Tongue (tissue), 2 donors: ENCODE measurements around a stretch of chr2.

- RAMPAGE, long total RNA: no peak
Observed at GRCh38 chr2:3455855-3456612, 63.3 kb downstream of the ADI1 start.

DNA sequence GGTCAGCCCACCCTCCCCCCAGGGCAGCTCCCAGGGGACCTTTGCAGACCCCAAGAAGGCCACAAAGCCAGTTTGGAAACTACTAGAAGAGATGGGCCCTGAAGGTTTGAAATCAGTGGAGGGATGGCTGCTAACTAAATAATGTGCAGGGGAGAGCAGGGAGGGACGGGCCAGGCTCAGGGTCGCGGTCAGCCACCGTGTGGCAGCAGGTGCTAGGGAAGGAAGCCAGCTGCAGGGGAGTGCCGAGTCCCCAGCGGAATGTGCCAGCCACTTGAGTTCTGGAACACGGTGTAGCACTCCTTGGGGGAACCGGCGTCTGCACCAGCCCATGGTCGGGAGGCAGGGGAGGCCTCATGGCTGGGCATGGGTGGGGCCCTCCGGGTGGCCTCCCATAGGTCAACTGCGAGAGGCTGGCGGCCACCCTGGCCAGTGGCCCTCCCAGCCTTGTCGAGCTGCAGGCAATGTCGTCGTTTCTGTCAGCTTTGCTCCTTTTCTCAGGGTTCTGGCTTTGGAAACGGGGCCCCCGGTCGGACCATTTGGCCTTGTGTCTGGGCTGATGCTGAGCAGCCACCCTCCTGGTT is 59.8 kb downstream of the ADI1 start:
- RAMPAGE, long total RNA: start-site peak on the plus strand centred at position 369 of the sequence, 163 bp wide, 18 and 10 reads in 2 replicates

DNA sequence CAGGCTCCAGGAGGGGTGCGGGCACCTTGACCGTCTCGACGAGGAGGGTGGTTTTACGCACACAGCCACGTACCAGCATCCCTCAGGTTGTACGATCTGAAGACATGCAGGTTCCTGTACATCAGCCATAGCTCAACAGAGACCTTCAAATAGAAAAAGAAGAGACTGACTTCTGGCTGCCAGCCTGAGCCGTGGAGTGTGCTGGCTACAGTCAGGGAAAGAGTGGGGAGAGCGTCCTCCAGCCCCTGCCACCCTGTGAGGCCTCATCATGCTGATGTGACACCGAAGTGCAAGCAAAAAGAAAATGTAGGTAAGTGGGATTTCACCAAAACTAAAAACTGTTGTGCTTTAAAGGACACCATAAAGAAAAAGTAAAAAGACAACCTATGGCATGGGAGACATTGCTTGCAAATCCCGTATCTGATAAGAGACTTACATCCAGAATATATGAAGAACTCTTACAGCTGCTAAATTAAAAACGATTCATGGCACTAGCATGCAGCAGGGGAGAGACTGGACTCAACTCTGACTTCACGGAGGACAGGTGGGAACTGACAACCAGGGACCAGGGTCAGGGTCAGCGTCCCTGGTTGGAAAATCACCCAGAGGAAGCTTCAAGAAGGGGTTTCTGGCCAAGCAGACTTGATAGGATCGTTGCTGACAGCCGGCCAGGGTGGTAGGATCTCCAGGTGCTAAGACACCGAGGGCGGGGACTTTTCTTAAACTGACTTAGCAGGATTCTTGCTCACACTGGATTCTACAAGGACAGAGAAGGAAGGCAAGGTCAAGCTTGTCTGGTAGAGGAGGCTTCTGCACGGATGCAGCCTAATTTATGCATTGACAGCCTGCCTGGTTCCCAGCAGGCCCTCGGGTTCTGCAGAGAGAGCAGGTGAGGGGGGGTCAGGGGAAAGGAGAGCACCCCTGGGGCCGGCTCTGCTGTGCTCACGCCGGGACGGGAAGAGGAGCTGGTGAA is 46.8 kb downstream of the ADI1 start:
- RAMPAGE, long total RNA: no peak

DNA sequence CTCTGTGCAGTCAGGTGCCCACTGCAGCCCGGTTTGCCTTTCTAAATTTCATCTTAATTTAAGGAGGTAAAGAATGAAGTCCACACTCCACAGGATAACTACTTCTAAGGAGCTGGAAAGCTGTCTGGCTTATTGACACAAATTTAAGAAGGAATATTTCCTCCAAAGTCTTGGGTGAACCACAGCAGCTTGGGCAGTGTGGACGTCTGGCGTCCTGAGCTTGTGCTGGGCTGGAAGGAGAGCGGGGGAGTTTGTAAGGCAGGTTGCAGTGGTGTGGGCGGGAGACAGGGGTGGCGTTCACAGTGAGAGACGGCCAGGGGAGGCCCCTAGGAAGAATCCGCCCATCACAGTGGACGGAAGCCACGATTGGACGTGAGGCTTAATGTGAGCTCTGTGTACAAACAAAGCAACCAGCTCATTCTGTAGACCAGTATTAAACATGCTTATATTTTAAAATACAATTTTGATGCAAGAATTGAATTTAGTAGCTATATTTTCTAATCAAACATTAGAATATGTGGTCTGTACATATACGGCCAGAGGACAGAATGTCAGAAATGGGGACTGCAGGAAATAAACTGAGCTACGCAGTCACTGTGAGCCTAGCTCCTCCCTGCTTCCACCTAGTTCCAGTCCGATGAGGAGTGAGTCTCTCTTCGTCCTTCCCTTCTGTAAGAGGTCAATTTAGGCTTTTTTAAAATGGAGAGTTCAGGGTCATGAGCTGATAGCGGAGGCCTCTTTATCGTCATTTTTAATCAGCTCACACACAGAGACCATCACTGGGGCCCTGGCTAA is 25.6 kb downstream of the ADI1 start:
- RAMPAGE, long total RNA: no peak

DNA sequence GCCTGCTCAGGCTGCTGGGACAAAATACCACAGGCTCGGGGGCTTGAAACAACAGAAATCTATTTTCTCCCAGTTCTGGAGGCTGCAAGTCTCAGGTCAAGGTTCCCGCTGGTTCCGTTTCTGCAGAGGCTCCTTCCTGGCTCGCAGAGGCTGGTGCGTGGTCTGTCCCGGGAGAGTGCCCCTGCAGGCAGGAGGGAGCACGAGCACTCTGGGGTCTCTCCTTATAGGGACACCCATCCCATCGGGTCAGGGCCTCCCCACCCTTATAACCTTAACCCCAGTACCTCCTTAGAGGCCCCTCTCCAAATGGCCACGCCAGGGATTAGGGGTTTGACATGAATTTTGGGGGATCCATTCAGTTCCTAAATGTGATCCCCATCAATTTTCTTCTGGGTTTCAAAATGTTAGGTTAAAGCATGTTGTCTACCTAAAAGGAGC is 17.4 kb upstream of the ADI1 start:
- RAMPAGE, long total RNA: no peak

DNA sequence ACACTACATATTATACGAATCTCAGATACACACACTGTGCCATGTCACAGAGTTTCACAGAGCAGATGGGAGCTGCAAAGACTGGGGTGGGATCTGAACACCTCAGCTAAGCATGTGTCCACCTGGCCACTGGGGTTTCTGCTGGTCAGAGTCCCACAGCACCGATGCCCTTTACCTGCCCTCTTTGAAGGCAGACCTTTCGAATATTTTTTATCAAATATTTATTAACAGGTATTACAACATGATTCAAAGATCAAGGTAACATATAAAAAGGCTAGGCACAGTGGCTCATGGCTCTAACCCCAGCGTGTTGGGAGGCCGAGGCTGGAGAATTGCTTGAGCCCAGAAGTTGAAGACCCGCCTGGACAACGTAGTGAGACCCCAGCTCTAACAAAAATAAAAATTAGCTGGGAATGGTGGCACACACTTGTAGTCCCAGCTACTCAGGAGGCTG is 17.9 kb upstream of the ADI1 start:
- RAMPAGE, long total RNA: no peak

- RAMPAGE, long total RNA: no peak
Observed at GRCh38 chr2:3575455-3576389, 662 bp downstream of the RPS7 start.

DNA sequence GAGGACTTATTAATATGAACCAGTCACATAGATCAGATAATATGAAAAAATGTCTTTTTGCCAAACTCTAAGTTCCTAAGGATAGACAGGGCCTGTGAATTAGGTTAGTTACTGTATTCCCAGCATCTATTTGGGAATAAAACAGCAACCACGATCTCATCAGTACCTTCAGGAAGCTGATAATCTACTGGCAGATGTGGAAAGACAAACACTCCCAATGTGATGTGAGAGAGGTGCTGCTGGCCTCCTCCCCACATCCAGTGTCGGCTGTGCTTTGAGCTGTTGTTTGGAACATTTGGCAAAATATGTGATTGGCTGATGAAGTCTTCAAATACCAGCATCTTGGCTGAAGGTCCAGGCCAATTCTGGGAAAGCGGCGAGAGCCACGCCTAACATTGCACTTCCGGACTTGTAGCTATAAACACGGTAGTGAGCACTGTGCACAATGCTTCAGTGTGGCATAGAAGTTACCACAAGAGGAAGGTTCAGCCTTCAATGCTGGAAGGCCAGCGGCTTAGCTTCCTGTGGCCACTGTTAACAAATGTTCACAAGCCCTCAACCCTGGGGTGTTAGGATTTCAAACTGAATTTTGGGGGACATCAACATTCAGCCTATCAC is 198.7 kb downstream of the DCDC2C start:
- RAMPAGE, long total RNA: no peak

DNA sequence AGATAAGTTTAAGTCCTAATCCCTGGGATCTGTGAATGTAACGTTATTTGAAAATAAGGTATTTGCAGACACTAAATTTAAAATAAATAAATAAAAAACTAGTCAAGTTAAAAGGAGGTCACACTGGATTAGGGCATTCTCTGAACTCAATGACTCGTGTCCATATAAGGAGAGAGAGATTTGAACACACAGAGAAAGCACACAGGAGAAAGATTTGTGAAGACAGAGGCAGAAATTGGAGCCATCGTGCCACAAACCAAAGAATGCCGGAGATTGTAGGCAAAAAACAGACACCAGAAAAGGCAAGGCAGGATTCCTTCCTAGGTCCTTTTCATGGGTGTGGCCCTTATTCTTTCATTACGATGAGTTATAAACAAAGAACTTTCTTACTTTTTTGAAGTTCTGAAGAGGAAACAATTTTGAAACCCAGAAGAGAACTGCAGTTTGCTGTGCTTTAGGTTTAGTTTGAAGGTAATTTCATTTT is 981.6 kb downstream of the DCDC2C start:
- RAMPAGE, long total RNA: no peak

GRCh38 chr2:5520326-5521054 is 171.7 kb upstream of the SOX11 start:
- RAMPAGE, long total RNA: no peak

GRCh38 chr2:5695574-5696412 is 3.6 kb downstream of the SOX11 start:
- RAMPAGE, long total RNA: no peak

DNA sequence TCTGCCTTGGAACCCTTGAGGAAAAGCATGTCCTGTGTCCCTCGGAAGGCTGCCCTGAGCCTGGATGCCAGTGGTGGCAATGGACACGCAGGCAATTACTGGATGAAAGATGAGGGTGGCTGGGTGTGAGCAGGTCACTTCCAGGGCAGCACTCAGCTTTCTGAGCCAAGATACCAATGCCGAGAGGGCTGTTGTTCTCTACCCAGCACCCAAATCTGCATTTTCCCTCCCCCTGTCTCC is 234.7 kb downstream of the SOX11 start:
- RAMPAGE, long total RNA: no peak

DNA sequence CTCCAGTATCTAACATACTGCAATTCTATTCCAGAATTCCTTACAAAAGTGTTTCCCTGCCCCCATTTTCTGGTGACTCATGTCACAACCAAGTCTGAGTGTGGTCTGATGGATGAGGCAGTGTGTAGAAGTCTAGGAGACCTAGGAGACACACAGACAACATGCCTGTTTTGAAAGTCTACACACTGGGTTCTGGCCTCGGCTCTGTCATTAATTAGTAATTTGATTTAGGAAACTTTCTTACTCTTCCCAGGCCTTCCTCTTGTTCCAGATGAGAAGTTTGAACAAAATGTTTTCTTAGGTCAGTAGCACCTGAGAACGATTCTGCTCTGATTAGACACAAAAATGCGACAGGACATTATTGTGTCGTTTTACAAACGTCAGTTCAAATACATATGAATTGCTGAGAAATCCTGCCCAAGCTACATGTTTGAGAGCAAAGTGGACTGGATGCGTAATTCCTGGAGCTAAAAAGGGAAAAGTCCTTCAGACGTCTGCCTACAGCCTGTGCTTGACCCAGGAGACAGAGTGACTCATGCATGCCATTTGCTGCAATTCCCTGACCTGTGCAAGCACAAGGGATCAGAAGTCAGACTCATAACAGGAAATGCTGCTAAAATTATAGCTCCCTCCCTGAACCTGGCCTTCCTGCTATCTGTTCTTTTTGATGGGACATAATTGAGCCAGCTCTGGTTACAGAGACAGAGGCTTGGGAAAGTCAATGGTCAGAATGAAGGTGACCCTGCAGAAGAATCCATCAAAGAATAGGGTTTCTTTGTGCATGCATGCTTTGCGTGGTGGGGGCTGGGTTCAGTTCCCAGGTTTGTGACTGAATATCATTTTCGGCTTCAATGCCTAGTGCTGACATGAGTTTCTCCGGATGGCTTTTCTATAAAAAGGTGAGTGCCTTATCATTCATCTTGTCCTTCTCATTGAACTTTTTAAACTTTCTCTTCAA is 494.5 kb downstream of the SOX11 start:
- RAMPAGE, long total RNA: no peak

DNA sequence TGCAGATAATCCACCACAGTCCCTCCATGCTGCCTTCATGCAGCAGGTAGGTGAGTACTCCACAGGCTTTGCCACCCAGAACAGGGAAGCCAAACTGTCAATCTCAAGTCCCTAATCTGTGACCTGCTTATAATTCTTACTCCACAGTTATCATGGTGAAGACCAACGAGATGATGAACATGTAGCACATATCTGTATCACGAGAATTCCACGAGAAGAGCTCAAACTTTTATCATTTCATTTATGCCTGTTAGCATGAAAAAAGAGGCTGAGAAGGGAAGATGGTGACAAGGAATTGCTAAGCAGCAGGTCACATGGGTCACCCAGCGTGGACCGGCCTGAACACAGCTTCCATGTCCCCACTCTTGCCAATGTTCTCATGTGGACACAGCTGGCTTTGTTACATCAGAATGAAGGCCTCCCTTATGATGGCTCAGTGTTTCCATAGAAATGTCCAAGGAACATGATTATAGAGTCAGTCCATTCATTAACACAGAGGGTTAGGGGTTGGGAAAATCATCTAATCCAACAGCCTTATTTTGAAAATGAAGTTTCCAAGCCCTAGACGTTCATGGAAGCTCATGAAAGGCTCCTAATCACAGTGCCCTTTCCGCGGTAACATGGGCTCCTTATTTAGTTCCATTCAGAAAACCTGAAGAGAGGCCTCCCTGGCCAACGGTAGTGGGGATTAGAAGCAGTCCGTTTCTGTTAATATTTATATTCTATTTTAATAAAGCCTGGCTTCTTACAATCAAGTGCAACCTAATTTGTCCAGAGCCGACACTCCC is 215.4 kb downstream of the CMPK2 start:
- RAMPAGE, long total RNA: no peak

- RAMPAGE, long total RNA: no peak
Observed at GRCh38 chr2:6867163-6867508, 1.4 kb upstream of the CMPK2 start.

- RAMPAGE, long total RNA: no peak
Observed at GRCh38 chr2:6943649-6944241, 26.5 kb downstream of the RNF144A start.

DNA sequence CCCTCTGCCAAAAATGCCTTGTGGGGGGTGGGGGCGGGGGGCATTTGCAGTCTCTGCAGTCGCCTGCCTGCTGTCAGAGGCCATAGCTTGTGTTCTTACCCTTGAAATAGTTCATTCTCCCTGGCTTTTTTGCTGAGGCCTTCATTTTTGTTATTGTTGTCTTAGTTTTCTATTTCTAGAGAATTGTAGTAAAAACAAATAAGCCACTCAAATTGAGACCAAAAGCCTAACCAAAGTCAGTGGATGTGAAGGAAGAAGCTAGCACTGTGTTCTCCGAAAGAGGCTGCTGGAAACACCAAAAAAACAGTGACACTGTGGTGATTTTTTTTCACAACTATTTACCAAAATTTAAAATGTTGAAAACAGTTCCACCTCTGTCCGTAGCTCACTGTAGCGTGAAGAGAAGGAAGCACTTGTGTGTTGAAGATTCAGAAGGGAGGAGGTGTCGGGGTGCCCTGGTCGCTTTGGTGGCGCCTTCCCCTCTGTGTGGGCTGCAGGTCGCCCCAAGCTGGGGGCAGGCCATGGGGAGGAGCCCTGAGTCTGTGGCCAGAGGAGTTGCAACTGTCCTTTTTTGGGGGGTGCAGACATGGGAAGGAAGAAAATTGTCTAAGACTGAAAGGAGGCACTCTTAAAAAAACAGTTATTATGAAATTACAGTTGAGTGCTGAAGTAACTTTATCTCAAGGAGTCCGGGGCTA is 81.8 kb downstream of the RNF144A start:
- RAMPAGE, long total RNA: no peak

DNA sequence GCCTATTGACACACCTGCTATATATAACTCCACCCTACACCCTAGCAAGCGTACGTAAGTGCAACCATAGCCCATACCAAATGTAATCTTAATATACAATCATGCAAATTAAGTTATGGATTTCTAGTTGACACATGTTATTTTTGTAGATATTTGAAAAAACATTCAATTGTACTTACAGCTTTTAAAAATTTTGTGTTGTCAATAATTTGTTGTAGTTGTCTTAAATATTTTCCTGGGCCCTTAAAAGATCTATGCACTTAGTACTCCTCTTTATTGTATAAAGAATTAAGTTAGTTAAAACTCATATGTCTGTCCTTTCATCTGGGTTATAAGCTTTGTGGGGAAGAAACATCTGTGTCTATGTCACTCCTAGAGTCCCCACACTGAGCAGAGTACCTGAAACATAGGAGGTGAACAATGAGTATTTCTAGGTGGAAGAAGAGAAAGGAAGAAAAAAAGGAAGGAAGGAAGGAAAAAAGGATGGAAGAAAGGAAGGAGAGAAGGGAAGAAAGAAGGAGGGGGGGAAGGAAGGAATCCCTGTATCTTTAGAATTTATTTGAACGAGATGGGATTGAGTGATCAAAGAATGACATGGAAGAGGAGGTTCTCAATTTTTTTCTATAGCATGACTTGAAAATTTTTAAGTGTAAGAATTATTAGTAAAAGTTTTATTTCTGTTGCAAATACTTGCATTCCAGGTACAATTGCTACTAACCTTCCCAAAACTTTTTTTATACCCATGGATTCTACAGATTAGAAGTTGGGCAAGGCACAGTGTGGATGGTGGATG is 157.3 kb downstream of the RNF144A start:
- RAMPAGE, long total RNA: no peak

- RAMPAGE, long total RNA: no peak
Observed at GRCh38 chr2:7090071-7090551, 172.9 kb downstream of the RNF144A start.

GRCh38 chr2:8058801-8059101 is 623.1 kb upstream of the ID2 start:
- RAMPAGE, long total RNA: no peak